ENCODE results near the gene COL4A4.

DNA sequence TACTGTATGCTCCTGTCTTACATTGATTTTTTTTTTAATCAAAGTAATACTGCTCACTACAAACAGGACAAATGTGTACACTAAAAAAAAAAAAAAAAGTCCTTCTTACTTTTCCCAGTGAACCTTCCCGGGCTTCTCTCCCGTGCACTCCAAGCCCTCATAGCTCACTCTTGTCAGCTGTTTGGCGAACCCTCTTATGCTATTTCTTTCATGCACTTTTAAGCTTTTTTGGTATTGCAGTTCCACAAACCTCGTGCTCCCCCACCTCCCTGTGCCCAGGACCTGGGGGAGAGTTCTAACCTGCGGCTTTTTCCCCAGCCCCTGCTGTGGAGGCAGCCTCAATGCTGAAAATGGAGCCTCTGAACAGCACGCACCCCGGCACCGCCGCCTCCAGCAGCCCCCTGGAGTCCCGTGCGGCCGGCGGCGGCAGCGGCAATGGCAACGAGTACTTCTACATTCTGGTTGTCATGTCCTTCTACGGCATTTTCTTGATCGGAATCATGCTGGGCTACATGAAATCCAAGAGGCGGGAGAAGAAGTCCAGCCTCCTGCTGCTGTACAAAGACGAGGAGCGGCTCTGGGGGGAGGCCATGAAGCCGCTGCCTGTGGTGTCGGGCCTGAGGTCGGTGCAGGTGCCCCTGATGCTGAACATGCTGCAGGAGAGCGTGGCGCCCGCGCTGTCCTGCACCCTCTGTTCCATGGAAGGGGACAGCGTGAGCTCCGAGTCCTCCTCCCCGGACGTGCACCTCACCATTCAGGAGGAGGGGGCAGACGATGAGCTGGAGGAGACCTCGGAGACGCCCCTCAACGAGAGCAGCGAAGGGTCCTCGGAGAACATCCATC, 721 bp downstream of the KCNE4 start:
- PRO-cap: no peak

DNA sequence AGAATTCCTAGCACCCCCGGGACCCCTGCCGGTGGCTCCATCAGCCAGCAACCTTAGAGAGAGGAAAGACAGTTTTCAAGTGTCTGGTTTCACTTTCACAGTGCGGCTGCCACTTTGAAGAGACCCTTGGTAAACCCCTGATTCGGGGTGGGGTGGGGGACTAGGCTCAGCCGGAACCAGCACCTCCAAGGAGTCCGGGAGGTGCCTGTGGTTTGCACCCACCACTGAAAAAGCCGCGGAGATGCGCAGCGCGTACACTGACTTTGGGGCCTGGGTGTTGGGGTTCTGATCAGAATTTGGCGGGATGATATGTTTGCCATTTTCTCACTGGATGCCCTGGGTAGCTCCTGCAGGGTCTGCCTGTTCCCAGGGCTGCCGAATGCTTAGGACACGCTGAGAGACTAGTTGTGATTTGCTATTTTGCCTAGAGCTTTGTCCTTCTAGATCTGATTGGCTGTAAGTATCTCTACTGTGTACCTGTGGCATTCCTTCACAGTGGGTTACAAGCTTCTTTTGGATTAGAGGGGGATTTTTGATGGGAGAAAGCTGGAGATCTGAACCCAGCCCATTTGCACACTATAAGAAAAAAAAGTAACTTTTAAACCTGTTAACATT, 1.4 kb downstream of the KCNE4 start:
- PRO-cap: no peak

DNA sequence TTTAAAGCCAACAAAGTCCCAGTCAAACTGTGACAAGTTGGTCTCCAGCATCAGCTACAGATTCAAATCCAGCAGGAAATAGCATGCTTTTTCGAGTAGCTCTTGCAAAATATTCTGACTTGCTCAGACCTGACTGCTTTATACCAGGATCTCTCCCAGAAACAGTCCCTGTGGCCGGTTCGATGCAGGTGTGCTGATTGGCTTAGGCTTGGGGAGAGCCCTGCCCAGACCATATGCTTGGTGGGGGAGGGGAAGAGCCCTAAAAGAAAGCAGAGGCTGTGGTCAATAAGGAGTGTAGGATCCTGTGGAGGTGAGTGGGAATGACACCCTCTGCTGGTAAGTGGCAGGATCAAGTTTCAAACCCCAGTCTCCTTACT, 49.6 kb downstream of the KCNE4 start:
- PRO-cap: no peak

- PRO-cap: no peak
Observed at GRCh38 chr2:223598417-223599259, 3.5 kb downstream of the SCG2 start.

DNA sequence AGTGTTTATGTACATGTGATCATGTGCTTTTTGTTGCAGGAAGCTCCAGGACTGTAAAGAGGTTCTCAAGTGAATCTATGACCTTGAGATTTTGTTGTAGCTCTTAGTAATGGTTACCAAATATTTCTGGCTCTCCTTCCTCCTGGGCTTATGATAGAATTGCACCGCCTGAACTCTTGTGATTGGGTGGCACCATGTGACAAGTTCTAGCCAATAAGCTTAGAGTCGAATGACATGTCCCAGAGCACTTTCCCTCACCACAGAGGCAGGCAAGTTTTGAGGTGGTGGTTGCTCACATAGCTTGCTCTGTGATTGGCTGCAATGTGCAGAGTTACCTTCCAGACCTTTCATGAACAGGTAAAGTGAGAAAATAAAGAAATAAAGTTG, 8.9 kb upstream of the SCG2 start:
- PRO-cap: no peak

GRCh38 chr2:223805652-223806463, 31.5 kb downstream of the AP1S3 start:
- PRO-cap: unidirectional peak, plus-strand start at chr2:223805911; unidirectional peak, minus-strand start at chr2:223806163

- PRO-cap: no peak
Observed at GRCh38 chr2:224038196-224038873, 751 bp downstream of the SERPINE2 start.

DNA sequence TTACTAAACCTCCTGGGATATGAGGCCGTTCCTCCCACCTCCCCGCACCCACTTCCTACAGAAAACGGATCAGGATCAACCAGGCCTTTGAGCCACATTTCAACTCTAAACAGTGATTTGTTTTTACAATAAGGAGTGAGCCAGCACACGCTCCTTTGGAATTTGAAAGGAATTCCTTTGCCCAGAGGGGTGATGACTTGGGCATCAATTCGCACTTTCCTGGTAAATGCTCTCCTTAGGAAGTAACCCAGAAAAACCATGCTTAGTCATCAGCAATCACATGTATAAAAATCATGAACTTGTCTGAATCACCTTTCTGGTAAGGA, 180.4 kb downstream of the FAM124B start:
- PRO-cap: no peak

DNA sequence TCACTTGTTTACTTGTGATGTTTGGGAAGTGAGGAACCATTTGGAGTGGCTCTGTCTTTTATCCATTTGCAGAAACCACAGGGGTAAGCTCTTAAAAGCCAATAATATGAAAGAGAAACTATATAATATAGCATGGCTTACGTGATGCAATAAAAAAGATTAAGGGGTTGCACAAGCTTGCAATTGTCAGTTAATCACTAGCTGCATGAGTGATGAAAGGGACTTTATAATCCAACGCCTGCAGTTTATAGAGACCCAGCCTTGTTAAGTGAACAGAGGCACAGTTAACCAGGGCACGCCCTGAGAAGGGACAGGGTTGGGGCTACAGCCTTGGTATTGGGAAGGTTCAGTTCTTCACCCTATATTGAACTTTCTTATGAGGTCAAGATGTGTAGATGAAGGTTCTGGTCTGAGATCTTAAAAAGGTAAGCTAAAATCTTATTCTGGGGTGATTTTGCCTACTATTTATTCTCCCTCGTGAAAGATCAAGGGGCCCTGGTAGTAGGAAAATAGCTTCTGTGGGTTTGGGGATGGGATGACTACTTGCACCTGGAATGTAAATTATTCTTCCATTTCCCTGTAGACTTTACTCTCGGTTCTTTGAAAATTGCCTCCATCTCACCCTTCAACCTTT, 37.7 kb downstream of the CCDC195 start:
- PRO-cap: no peak

DNA sequence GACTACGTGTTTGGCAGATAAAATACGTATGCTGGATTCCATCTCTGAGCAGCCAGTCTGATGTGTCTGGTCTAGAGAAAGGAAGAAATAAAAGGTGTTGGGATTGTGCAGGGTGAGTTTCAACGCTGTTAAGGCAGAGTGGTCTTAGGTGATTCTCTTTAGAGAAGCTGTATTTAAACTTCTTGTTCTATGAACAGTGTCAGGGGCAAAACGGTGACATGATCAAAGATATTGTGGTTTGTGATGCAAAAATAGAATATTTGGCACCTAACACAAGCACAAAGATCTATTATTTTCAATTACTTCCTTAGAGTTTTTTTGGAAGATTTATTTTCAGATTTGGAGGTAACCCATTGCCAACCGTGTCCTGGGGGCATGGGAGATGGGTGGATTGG, 46.9 kb upstream of the CCDC195 start:
- PRO-cap: no peak

- PRO-cap: no peak
Observed at GRCh38 chr2:224876715-224877248, 160.6 kb upstream of the CCDC195 start.

DNA sequence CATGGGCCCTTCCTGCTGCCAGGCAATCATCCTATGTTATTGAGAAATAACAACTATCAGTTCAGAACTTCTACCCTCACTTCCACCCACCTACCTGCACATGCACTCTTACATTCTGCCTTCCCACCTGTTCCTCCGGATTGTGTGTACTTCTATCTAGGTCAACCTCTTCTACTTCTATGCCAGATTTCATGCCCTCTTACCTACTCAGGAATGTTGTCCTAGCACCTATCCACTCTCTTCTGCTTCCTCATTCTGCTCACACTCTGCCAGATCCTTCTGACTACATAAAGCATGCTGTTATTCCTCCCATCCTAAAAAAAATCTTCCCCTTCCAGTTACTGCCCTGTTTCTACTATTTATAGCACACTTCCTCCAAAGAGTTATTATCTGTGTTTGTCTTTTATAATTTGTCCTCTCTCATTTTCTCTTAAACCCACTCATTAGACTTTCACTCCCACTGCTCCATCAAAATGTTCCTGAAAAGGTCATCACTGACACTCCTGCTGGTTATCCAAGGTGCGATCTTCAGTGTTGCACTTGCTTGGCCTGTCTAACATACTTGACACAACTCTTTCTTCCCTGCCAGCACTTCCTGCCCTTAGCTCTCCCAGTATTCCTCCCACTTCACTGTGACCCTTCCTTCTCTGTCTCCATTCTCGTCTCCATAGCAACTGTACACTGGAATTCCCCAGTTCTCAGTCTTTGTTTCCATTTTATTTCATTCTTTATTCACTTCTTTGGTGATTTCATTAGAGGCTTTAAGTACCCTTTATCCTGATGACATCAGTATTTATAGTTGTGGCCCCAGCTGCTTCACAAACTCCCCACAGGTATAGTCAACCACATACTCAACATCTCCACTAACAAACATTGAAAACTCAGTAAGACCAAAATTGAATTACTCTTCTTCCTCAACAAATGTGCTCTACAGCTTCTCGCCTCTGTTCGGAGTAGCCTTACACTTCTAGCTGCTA, 333.2 kb downstream of the IRS1 start:
- PRO-cap: no peak

DNA sequence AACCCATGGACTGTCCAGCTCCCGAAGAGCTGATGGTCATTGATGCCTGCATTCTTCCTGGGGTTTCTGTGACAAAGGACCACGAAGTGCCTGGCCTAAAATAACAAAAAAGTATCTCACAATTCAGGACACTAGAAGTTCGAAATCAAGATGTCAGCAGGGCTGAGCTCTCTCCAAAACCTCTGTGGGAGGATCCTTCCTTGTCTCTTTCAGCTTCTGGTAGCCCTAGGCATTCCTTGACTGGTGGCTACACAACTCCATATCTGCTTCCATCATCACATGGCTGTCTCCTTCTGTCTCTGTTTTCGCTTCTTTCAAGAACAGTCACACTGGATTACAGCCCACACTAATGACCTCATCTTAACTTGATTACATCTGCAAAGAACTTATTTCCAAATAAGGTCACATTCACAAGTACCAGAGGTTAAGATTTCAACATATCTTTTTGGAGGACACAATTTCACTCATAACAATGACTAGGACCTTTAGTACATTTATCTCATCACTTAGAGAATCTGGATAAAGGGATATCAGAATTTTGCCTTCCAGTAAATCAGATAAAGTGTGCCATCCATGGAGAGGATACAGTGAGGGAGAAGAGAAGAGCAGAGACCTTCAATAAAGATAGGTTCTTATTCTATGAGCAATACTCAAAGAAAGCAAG, 275.2 kb downstream of the IRS1 start:
- PRO-cap: no peak

DNA sequence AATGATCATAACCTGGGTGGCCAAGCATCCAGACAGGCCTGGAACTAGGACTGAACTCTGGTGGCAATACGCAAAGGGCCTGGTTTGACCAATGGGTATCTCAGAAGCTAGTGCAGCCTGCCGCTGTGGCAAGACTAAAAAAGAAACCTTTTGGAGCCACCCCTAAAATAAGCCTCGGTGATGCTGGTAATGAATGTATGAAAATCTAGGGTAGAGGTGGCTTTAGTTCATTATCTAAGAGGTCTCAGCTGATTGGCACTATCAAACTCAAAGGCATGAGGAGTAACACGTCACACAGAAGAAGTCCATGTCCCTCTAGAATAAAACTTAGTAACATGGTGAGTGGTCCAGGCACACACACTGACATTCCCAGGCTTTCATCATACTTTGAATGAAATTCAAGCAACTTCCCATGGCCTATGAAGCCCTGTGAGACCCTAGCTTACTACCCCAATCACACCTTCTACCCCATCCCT, 32.0 kb downstream of the IRS1 start:
- PRO-cap: no peak

GRCh38 chr2:226791617-226792169, 7.9 kb downstream of the IRS1 start:
- PRO-cap: bidirectional peak, plus-strand start at chr2:226791848, minus-strand start at chr2:226791666

DNA sequence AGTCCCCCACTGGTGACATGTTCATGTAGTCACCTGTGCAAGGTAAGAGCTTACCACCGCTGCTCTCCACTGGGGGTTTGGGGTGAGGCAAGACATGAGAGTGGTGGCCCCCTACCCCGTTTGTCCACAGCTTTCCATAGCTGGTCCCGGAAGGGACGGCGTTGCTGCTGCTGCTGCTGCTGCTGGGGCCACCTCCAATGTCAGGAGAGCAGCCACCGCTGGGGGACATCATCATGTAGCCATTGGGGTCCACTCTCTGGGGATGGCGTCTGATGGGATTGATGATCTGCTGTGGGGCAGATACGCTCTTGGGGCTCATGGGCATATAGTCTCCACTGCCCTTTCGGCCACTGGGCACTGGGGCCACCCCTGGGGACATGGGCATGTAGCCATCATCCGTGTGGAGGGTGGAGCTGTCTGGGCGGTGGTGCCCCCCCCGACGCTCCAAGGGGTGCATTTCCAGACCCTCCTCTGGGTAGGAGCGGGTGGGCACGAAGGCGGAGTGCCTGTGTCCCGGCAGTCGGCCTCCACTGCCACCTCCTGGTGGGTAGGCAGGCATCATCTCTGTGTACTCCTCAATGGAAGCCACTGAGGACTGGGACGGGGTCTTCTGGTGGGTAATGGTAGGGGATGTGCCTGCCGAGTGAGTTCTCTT, 3.0 kb downstream of the IRS1 start:
- PRO-cap: no peak

- PRO-cap: unidirectional peak, plus-strand start at chr2:227163860; bidirectional peak, plus-strand start at chr2:227164134, minus-strand start at chr2:227163927; bidirectional peak, plus-strand start at chr2:227164383, minus-strand start at chr2:227164205; bidirectional peak, plus-strand start at chr2:227164545, minus-strand start at chr2:227164456
Observed at GRCh38 chr2:227163821-227164866, at the start of gene COL4A4. Gene COL4A4 (minus strand): TSS chr2:227164205.

GRCh38 chr2:227330335-227331047, 5.4 kb downstream of the MFF start:
- PRO-cap: no peak

DNA sequence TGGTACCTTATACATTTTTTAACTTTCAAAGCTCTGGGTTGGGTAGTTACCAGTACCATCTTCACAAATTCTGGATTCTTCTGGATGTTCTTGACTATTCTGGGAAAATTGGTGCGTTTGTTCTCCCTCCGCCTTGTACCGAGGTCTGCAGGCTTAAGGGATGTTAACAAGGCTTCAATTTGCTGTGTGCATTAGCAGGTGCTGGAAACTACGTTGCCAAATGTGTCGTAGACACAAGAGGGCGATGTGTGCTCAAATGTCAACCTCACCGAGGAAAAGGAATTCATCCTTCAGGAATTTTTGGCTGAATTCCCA, 18.2 kb upstream of the SCYGR1 start:
- PRO-cap: no peak

GRCh38 chr2:227557550-227558462, 40.9 kb upstream of the SCYGR2 start:
- PRO-cap: no peak

Data from SUDHL5 (cell line).